B cell (primary cell): Measurements from ENCODE around the gene SACS.

GRCh38 chr13:21671294-21671775, 462 bp downstream of the FGF9 start:
- PRO-cap = no peak
- CAGE, long polyA plus RNA = no peak

- PRO-cap = no peak
- CAGE, long polyA plus RNA = no peak
Measured at GRCh38 chr13:21964802-21965009, 293.8 kb downstream of the FGF9 start.

DNA sequence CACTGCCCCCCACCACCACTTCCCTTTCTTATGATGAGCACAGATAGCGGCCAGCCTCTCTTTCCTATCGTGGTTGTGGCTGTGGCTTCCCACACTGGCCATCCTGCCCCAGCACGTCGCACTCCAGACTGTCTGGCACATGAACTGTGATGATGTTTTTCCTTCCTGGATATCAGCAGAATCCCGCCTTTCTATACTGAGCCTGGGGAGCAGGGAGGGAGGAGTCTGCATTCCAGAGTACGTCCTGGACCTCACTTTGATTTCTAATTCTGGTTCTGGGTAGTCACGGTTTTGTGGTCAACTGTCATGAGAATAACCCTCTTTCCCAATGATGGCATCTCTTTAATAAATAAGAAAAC, 315.1 kb downstream of the FGF9 start:
- PRO-cap = no peak
- CAGE, long polyA plus RNA = no peak

- PRO-cap = no peak
- CAGE, long polyA plus RNA = no peak
Measured at GRCh38 chr13:22428082-22428548, 752.7 kb upstream of the SGCG start.

DNA sequence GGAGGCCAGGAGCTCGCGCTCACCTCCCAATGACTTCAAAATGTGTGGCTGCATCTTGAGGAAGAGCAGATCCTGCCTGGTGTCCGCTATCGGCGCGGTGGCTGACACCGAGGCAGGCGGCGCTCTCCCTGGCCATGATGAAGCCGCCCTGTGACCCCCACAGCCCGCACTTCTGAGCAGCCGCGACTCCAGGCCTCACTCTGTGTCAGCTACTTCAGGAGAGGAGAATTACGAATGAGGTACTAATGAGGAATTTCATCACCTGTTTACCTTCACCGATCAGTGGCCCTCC, 444.3 kb upstream of the SGCG start:
- PRO-cap = no peak
- CAGE, long polyA plus RNA = no peak

DNA sequence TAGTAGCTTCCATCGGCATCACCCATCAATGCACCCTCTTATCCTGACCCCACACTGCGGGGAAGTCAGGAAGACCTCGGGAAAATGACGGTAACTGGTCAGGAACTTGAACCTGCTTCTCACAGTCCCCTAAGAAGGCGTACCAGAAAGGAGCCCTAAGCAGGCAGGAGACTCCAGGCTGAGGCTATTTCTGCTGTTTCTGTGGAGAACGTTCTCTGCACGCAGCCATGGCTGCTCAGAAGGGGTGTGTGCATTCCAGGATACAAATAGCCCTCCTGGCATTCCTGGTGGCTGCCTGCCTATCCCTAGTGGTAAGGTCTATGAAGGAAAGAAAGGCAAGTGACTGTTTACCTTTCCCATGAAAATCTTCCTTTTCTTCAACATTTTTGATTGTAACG, 2.5 kb downstream of the SGCG start:
- PRO-cap = no peak
- CAGE, long polyA plus RNA = no peak

- PRO-cap = no peak
- CAGE, long polyA plus RNA = no peak
Measured at GRCh38 chr13:23432960-23433909, at the start of gene SACS. TSS of gene SACS (minus strand) at chr13:23433702.

GRCh38 chr13:23467019-23467562, 33.6 kb upstream of the SACS start:
- PRO-cap = no peak
- CAGE, long polyA plus RNA = no peak

- PRO-cap = no peak
- CAGE, long polyA plus RNA = no peak
Measured at GRCh38 chr13:23470707-23471048, 37.2 kb upstream of the SACS start.

DNA sequence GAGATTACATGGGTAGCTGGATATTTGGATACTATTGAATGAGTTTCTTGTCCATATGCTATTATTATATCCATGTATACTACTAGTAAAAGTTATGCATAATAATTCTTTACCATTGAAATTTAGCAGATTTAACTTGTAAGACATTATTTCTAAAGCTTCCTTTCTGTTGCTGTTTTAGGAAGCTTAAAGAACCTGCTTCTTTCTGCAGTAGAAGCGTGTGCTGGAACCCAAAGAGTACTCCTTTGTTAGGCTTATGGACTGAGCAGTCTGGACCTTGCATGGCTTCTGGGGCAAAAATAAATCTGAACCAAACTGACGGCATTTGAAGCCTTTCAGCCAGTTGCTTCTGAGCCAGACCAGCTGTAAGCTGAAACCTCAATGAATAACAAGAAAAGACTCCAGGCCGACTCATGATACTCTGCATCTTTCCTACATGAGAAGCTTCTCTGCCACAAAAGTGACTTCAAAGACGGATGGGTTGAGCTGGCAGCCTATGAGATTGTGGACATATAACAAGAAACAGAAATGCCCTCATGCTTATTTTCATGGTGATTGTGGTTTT, 103.1 kb downstream of the TNFRSF19 start:
- PRO-cap = no peak
- CAGE, long polyA plus RNA = no peak

- PRO-cap = no peak
- CAGE, long polyA plus RNA = no peak
Measured at GRCh38 chr13:23743219-23744347, 145.6 kb downstream of the MIPEP start.

DNA sequence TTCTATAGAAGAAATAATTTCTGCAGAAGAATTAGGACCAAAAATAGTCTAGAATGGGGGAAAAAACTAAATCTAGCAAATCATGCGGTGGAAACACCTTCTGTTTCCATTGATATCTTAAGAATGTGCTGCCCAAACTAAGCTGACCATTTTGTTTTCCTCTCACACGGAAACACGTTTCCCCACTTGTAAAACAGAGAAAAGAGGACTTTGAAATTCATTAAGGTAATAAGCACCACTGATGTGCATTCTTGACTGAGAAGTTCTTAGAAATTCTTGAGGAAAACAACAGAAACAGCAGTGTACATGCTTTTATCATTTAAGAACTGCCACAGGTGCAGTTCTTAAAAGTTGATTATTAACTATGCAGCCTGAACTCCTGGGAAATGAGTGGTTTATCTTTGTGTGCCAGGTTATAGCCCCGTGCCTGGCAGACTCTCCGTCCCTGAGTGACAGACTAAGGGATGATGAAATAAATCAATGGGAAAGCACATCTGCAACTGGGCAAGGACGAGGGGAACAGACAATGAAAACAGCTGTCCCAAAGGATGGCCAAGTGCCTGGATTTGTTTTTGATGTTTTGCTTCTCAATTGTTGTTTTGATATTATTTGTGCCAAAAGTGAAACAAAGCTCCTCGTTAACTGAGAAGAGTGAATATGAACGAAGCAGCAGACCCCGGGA, 84.5 kb upstream of the SPATA13 start:
- PRO-cap = no peak
- CAGE, long polyA plus RNA = no peak

DNA sequence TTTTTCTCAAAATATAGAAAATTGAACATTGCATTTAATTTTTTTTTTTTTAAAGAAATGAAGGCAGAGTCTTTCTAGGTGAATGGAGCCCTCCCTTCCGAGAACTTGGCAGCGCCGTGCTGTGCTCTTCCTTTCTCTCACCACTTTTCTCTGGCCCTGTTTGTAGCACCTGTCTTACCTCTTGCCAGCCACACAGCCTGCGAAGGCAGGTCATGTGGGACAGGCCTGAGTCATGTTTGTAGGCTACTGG, 52.9 kb upstream of the C1QTNF9 start:
- PRO-cap = no peak
- CAGE, long polyA plus RNA = no peak

DNA sequence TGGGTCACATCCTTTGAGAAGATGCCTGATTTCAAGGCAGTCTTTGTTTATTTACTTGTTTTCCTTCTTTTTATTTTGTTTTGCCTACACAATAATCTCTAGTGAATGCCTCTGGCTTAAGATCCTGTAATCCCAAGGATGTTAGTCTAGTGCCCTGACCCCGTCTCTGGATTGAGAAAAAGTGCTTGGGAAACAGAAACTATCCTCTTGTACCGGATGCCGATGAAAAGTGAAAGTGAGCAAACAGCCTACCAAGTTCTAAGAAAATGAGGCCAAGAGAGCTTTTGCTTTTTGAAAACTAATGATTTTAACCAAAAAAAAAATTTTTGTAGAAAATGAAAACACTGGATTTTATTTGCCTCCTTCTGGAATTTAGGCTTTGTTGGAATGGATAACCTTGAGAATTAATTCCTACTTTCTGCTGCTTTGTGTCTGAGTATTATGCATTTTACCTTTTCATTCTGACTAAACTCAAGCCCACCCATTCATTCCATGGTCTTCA, 42.0 kb upstream of the C1QTNF9 start:
- PRO-cap = unidirectional peak, minus-strand start at position 183 of the sequence
- CAGE, long polyA plus RNA = no peak

DNA sequence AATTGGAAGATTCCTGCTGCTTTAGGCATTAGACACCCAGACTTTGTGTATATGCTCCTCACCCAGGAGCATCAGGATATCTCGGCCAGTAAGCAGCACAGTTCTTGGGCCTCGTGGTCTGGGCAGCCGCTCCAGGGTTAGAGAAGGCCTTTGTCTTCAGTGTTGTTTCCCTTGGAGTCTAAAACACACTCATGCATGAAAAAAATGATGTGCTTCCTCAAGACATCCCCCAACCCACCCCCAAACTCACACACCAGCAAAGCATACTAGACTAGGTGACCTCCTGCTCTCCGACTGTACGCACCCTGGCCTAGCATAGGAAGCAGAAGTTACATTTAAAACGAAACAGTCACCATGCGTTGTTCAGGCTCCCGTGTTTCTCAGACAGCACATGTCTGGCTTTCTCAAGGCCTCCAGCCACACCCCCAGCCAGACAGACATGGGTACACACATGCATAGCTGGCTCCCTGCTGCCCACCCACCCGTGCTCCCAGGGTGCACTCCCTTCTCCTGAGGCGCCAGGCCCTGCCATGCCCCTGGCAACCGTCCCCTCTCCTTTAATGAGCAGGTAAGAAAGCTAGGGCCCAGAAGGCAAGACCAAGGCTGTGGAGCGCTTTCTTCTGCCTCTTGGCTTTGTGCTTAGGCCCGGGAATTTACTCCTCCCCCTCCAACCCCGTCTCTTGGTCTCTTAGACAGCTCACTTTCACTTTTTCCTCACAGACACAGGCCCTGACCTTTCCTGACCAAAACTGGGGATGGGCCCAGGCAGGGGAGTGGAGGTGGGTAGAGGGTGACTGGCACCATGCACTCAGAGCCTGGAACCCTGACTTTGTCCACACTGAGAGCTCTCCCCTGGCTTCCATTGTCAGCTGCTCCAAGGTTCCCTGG, 28.6 kb upstream of the C1QTNF9 start:
- PRO-cap = no peak
- CAGE, long polyA plus RNA = no peak

GRCh38 chr13:24286107-24286642, 23.2 kb upstream of the C1QTNF9 start:
- PRO-cap = no peak
- CAGE, long polyA plus RNA = no peak

GRCh38 chr13:24289738-24290271, 19.6 kb upstream of the C1QTNF9 start:
- PRO-cap = no peak
- CAGE, long polyA plus RNA = no peak

- PRO-cap = no peak
- CAGE, long polyA plus RNA = no peak
Measured at GRCh38 chr13:24295827-24296183, 13.6 kb upstream of the C1QTNF9 start.

DNA sequence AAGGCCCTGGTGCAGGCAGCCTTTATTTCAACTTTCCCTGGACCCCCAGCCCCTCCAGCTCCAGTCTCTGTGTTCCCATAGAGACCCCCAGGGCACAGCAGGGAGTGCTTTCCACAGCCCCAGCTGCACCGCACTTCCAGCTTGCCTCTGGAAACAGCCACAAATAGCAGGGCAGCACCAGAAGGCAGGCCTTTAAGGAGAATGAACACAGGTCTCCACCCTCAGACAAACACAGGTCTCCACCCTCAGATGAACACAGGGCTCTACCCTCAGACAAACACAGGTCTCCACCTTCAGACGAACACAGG, 51.6 kb downstream of the C1QTNF9 start:
- PRO-cap = no peak
- CAGE, long polyA plus RNA = no peak

GRCh38 chr13:24559881-24560364, 47.3 kb upstream of the PARP4 start:
- PRO-cap = no peak
- CAGE, long polyA plus RNA = no peak